ENCODE results near the genes MKNK1, ATPAF1 and ELAVL4.

DNA sequence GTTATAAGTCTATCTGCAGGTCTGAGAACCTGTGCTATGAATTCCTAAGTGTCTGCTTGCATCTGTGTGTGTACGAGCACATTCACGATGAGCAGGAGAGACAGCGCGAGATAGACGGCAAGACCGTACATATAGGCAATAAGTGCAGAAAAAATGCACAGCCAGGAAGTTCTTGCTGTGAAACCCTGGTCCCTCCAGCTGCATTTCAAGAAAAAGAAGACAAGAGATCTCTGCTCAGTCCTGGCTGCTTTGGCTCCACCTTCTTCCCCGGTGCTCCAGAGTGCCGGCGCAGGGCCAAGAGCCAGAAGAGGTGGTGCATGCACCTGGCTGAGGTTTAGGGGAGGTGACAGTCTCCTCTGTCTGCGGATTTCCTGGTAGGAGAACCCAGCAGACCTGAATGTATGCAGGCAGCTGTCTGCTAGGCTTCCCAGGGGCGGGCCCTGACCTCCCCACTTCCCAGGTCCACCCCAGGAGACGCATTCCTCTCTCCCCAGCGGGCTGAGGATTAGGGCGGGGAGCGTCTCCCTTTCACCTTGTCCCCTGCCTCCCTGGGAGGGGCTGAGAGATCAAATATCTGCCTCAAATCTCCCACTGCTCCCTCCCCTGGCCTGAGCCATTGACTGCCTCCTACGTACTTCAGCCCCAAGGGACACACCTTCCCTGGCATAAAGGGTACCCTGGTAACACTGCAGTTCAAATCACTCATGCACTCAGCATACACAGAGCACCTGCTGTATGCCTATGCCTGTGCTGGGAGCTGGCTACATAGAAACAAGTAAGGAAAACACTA, 18.3 kb downstream of the TMEM275 start:
- PRO-cap, result no peak

GRCh38 chr1:46556588-46557208, 5.3 kb upstream of the KNCN start:
- PRO-cap, result no peak

- PRO-cap, result bidirectional peak, plus-strand start at chr1:46604464, minus-strand start at chr1:46604249
Observed at GRCh38 chr1:46603870-46604923, at the start of gene MKNK1. MKNK1 (minus strand) TSS chr1:46604268.

DNA sequence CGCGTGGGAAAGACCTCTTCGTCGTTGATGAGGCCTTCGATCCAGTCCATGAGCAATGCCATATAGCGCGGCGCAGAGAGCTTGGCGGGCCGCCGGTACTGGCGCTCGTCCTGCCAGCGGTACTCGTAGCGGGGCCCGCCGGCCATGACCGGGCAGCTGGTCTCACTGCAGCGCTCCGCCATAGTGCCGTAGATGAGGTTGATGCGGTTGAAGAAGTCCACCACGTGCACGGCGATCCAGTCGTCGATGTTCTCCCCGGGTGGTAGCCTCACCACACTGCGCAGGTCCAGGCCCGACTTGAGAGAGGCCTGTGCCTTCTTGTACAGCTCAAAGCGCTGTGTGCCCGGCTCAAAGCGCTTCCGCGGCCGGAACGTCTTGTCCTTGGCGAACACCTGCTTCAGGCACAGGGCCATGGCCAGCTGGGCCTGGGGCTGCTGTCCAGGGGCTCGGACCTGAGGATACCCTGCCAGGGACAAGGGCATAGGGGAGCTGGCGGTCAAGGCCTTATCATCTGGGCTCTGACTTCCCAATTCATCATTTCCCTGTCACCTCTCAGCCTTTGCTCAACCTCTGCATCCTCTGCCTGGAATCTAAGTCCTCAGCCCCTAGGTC, 3.6 kb downstream of the MOB3C start:
- PRO-cap, result no peak

DNA sequence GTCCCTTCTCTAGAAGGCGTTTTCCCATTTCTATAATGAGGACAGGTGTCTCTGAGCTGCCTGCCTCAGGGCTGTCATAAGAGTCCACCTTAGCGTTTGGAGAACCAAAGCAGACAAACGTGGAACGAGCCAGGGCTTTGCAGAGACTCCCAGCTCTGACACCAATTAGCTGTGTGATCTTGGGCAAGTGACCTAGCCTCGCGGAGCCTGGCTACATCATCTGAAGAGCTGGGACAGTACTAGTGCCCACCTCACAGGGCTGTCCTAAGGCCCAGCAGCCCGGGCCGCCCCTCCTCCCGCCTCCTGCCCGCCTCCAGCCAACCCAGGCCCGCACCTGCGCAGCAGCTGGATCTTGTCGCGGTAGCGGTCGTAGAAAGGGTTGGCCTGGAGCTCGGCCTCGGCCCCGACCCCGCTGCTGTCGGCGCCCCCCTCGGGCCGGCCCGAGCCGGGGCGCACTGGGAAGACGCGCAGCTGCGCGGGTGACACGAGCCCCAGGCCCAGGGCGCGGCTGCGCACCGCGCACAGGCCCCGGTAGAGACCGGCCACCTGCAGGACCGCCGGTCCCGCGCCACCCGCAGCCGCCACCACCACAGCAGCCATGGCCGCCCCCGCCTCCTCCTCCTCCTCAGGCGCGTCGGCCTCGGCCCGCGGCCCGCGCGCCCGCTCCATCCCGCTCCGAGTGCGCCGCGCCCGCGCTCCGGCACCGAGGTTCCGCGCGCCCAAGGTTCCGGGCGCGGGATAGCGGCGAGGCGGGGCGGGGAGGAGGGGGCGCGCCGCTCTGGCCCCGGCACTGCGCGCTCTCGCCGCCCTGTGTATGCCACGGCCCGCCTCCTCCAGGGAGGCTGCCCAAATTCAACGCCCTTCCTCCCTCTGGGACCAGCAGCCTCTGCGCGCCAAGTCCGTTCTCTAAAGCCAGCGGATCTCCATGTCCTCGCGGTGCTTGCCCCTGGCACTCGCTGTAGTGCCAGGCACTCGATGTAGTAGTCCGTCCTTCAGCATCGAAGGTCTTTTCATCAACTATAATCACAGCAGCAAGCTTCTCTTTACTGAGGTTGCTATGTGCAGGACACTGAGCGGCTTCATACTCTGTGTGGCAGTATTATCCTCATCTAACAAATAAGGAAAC, at the start of gene ATPAF1:
TSS of gene ATPAF1 (minus strand) at position 642 of the 1,126 bp plus-strand sequence.
- PRO-cap, result bidirectional peak, plus-strand start at position 896 of the sequence, minus-strand start at position 642 of the sequence

- PRO-cap, result no peak
Observed at GRCh38 chr1:46684380-46684926, 12.8 kb downstream of the TEX38 start.

DNA sequence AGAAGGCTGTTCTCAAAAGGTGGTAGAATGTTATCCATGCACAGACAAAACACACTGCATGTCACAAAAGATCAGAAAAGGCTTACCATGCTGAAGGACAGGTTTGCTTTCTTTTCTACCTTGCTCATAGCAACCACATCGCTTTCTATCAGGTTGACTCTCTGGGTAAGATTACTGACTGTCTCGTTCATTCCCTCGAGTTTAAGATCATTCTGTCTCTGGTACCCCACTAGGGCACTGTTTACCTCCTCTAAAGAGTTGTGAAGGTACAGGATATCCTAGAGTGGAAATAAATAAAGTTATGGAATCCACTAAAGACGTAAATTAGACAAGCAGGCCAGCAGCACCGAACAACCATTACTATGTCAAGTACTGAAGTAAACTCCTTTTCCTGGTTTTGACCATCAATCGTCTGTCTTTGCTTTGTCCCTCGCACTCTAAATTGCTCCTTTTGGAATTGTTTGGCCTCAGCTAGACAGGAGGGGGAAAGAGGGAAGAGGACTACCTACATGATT, 16.7 kb downstream of the TEX38 start:
- PRO-cap, result no peak

DNA sequence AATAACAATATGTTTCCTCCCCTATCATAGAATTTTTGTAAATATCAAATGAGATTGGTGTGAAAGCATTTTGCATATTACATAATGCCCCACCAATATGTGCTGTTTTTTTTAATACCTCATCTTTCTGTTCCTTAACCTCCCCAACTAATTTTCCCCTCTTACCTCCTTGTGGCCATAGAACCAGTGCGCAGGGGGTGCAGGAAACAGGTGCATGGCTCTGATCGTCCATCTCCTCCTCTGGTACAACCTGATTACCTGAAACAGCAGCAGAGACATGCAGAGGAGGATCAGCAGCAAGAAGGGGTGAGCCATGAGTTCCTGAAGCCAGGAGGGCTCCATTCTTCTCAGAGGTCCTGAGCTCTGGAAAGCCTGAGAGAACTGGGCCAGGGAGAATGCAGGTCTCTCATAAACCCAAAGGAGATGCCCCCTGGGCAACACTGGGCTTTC, 41.2 kb downstream of the CYP4A11 start:
- PRO-cap, result no peak

GRCh38 chr1:47187591-47188014, 2.2 kb downstream of the PDZK1IP1 start:
- PRO-cap, result no peak

DNA sequence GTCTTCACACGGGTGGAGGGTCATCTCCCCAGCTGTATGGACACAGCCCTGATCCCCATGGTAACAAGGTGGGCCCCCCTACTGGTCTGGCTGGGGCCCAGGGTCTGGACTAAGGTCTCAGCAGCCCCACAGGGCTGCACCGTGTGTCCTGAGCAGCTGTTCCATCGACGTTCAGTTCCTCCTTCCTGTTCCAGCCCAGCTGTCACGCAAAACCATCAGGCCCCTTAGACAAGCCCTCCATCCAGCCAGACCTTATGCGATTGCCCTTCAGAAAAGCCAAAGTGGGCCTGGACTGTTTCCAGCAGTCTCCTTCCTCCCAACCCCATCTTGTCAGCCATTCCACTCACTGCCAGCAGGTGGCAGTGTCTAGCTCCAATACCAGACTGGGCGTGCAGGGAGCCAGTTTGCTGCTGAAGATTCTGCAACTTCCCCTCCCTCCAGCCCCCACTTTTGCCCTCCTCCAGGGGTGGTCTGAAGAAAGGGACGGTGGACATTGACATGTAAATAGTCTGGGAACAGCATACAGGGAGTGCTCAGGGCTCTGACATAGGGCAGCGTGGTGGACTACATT, 3.0 kb upstream of the PDZK1IP1 start:
- PRO-cap, result no peak

DNA sequence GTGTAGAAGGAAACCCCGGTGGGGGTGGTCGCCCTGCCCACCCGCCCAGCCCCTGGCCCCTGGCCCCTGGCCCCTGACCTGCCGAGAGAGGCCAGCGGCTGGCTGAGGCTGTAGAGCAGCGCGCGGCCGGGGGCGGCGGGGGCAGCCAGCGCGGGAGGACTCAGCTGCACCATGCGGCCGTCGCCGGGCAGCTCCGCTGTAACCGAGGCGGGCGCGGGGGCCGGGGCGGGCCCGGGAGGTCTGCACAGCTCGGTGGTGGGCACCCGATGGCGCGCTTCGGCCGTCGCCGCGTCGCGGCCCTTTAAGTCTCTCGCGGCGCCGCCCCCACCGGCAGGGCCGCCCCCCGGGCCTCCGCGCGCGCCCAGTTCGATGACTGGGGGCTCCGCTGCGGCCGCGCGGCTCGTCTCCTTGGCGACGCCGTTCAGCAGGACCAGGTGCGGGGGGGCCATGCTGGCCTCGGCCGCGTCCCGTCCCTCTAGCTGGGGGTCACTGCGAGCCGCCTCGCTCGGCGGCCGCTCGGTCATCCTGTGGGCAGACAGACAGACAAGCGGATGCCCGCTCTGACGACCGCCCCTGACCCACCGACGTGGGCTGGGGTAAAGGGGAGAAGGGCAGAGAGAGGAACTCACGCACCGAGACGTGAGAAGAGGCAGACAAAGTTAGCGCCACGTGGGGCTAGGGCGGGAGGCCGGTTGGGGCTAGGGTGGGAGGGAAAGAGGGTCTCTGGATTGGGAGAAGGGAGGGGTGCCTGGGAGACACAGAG, 6.5 kb downstream of the TAL1 start:
- PRO-cap, result no peak

DNA sequence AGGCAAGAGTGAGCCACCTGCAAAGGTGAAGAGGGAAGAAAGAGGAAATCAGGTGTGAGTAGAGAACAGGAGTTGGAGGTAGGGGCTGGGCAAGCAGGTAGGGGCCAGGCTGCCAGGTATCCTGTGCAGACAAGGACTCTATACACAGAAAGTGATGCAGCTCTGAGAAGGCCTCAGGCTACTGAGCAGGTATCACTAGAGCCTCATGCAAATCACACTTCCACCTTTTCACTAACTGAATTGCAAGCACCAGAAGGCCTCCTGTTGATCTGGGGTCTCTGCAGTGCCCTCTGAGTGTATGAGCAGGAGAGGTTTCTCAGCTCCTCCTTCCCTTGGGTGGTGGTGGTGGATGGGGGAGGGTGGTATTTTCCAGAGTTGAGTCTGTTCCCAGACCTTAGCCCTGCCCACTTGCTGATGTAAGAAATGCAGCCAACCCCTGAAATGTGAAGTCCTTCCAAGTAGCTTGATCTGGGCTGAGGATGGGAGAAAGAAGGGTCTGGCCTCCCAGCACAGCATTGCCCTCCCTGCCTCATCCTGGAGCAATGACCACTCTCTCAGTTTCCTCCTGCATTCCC, 6.4 kb upstream of the FOXD2 start:
- PRO-cap, result no peak

DNA sequence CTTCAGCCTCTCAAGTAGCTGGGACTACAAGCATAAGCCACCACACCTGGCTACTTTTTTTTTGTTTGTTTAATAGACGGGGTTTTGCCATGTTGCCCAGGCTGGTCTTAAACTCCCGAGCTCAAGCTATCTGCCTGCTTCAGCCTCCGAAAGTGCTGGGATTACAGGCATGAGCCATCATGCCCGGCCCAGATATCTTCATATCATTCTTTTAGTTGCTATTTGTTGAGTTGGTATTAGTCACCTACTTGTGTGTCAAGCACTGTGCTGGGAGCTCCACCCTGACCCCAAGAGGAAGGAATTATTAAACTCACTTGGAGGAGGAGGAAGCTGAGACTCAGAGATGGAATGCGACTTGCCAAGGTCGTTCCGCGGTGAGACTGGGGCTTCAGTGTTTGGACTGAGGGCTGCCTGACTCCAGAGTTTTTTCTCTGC, 131.9 kb downstream of the FOXD2 start:
- PRO-cap, result no peak

GRCh38 chr1:47926919-47927405, 70.2 kb downstream of the TRABD2B start:
- PRO-cap, result no peak

DNA sequence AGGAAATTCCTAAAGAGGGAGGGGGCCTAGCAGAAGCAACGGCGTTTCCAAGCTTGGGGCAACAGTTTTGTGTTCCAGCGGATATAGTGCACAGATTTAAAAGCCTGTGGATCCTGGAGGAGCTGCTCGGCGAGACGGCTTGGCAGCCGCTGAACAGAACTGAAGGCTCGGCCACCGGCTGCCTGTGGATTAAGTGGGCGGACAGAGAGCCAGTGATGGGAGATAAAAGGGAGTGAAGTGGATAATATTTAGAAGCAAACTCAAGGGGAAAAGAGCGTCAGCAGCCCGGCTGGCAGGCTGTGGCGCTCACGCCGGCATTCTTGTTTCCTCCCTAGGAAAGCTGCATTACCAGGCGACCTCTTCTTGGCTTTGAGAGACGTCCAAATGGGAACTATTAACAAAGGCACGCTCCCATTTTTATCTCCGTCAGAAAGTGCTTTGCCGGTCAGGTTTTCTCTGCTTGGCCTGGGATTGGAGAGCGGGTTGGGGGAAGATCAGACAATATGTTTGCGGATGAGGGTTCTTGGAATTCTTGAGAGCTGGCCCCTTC, 10.4 kb downstream of the TRABD2B start:
- PRO-cap, result no peak

GRCh38 chr1:48451523-48452170, 20.4 kb downstream of the SPATA6 start:
- PRO-cap, result no peak

DNA sequence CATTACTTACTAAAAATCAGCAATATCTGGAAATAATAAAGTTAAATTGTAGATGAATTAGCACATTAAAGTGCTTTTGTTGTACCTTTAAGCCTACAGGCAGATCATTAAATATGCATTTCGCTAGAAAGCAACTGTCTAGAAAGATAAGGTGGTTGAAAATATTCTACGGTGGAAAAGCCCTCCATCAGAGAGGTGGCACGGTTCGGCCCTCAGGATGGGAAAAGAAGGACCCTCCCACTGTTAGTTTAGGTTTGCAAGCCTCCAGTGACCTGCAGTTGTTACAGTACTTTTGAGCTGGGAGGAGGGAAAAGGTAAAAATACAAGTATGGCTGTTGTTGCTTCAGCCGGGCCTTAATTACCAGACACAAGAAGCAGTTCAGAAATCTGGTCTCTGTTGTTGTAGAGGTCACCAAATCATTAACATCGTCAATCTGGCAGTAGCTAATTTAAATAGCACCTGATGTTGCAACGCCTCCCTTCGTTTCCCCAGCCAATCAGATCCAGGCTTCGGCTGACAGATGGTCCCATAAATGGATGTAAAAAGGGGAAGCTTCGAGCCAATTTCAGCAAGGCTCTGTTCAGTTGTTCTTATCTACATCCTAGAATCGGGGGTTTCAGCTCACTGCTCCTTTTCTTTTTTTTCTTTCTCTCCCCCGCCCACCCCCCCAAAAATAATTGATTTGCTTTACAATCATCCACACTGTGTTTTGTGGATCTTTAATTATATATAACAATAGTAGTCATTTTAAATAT, at the start of gene ELAVL4:
TSS of gene ELAVL4 (plus strand) at position 558 of the 756 bp plus-strand sequence.
- PRO-cap, result no peak

- PRO-cap, result no peak
Observed at GRCh38 chr1:50758444-50759236, 201.4 kb downstream of the FAF1 start.

DNA sequence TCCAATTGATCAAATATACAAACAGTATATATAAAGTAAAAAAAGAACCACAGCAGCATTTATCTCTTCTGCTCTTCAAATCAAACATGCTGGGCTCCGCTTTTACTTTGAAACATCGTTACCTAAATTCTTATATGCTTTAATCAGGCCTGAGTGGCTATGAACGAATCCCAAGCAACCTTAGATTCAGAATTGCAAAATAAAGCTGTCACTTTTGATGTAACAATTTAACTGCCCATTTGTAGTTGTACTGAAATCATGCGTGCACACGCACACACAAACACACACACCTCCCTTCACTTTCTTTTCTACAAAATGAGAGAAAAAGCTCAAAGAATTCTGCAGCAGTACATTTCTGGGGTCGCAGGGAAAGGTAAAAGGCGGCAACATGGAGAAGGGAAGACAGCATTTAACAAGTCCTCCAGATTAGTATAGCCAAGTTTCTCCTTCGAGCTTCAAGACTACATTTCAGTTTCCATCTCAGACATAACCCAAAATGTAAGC, 92.1 kb upstream of the TTC39A start:
- PRO-cap, result no peak

DNA sequence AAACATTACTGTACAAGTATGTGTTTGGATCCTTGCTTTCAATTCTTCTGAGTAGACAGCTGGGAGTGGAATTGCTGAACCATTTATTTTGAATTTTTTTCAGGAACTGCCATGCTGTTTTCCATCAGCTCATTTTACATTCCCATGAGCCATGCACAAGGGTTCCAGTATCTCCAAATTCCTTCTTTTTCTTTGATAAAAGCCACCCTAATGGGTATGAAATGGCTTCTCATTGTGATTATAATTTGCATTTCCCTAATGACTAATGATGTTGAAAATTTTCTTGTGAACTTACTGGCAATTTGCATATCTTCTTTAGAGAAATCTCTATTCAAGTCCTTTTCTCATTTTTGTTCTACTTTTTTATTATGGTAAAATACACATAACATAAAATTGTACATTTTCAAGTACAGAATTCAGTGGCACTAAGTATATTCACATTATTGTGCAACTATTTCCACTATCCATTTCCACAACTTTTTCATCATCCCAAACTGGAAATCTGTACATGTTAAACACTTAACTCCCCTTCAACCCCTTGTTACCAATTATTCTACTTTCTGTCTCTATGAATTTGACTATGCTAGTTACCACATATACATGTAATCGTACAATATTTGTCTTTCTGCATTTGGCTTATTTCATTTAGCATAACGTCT, 19.5 kb downstream of the EPS15 start:
- PRO-cap, result no peak

Data from aorta (tissue), 1 donor.